ENCODE measurements around the gene CAPRIN2.

- PRO-cap, 3 experiments = no peak in any of the 3 experiments
- RAMPAGE, long total RNA, 4 experiments = no peak in any of the 4 experiments
- RRBS = no CpG with 5 or more reads among the region's 9 CpGs
These were observed 75.3 kb upstream of the OVCH1 start for GRCh38 chr12:29572519-29573478.

- PRO-cap, 3 experiments = no peak in any of the 3 experiments
- RAMPAGE, long total RNA, 4 experiments = no peak in any of the 4 experiments
- RRBS = no CpG with 5 or more reads among the region's 4 CpGs
These were observed 77.1 kb upstream of the OVCH1 start for GRCh38 chr12:29574534-29574968.

DNA sequence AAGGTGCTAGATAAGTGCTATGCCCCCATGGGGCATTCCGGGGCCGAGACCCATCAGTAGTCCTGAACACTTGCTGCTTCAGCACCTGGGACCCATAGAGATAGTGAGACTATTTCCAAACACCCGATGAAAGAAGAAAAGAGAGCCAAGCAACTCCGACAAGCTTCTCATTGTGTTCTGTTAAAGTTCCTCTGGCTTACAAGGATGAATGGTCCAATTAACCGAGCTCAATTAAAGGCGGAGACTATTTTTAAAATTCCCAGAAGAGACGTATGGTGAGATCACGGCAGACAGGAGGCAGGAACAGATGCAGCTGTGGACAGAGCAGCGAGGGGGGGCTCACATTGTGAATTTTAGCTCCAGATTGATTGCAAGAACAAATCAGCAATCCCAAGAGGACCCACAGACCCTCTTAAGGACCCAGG is 142.5 kb upstream of the OVCH1 start:
- PRO-cap, 3 experiments = no peak in any of the 3 experiments
- RAMPAGE, long total RNA, 4 experiments = no peak in any of the 4 experiments
- RRBS = no CpG with 5 or more reads among the region's 9 CpGs

DNA sequence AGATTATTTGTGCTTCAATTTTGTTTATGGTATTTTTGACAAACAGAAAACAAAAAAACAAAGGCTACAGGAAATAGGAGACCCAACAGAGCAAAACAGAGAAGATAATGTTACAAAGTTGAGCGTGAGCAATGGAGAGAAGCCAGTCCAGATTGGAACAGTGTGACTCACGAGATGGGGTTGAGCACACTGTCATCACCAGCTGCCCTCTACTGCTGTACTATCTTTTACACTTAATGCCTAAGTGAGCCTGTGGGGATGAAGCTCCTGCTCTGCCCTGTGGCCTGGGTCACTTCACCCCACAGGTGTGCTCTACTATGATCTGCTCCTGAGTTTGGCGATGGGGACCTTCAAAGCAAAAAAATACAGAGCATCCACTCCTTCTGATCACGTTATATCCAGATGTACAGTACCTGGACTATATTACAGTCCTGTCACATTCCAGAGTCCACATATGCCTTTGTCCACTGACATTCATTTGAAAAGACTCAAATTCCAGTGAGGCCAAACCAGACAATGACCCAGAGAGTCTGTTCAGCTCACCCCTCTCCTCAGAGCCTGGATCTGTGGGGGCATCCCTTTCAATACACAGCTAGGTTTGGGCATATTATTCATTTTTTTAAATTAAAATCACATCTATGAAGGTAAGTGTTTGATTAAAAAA is 4.4 kb downstream of the IPO8 start:
- PRO-cap, 3 experiments = no peak in any of the 3 experiments
- RAMPAGE, long total RNA, 4 experiments = no peak in any of the 4 experiments
- RRBS = no CpG with 5 or more reads among the region's 4 CpGs

DNA sequence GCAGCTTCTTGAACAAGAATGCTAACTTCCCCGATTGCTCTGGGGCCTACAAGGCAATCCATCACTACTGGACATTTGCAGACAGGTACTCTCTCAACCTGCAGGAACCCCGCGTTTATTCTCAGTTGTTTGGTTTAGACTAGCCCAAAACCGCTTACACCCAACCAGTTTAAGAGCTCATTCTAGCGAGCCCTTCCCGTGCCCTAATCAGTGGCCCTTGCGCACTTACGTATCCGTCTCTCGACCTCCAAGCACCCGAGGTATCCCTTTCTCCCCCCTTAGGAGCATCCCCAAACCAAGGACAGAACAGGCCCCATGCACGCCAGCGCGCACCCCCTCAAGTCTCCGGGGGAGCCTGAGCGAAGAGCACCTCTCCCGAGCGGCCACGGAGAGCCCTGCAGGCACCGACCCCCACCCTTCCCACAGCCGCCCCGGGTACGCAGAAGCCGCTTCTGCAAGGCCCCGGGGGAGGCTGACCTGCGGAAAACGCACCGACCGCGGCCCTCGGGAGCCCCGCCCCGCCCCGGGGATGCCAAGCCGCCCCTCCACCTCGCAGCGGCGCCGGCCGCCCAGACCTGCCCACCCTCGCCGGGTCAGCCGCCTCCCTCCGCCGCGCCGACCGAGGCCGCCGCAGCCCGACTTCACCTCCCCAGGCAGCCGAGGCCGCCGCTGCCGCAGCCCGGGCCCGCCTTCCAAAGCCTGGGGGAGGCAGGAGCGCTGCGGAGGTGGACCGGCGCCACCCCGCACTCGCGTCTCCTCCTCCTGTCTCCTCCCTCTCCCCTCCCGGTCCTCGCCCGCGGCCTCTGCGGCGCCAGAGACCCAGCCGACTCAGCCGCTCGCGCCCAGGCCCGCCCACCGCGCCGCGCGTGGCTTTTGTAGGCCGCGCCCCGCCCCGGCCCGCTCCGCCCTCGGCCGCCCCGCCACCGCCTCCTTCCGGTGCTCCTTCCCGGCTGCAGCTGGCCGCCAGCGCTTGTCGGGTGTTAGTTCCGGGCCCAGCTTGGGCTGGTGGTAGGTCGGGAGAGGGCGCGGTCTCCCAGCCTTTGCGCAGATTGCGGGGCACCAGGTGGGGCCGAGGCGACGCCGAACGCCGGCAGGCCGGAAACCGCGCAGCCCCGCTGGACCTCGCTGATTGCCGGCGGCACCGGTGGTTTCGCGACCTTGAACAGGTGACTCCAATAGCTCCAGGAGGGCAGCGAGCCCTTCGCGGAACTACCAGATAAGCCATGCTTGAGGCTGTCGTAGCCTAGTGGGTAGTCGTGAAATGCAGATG is at the start of gene CAPRIN2:
Gene CAPRIN2 (minus strand): TSS at position 846 of the 1,270 bp plus-strand sequence.
- PRO-cap, 3 experiments = peak in 3 of 3 experiments; most common plus-strand start position 983 of the sequence (in 3); most common minus-strand start position 671 of the sequence (in 3)
- RAMPAGE, long total RNA, 4 experiments = start-site peak on the plus strand in 1 of 4 experiments, centred at position 942 of the sequence, 12 reads per replicate; start-site peak on the minus strand in 3 of 4 experiments, centred at positions 665 to 783 of the sequence, 18 to 299 reads per replicate
- RRBS = 1% methylated on average over 78 of the region's 122 CpGs

GRCh38 chr12:31011997-31012500 is 61.6 kb upstream of the DDX11 start:
- PRO-cap, 3 experiments = no peak in any of the 3 experiments
- RAMPAGE, long total RNA, 4 experiments = no peak in any of the 4 experiments
- RRBS = no CpG with 5 or more reads among the region's 7 CpGs

DNA sequence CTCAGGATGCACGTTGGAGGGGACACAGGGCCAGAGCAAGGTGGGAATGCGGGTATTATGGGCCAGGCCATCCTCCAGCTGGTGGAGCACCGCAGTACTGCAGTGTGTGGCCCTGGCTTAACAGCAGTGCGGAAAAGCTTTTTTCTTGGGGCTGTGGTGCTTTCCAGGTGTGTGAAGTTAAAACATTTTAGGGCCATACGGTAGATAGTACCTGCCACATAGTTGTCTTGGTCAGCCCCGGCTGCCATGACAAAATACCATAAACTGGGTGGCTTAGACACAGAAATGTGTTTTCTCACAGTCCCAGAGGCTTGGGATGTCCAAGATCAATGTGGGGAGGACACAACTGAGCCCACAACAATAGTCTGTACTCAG is 938 bp downstream of the DDX11 start:
- PRO-cap, 3 experiments = no peak in any of the 3 experiments
- RAMPAGE, long total RNA, 4 experiments = no peak in any of the 4 experiments
- RRBS = no CpG with 5 or more reads among the region's 6 CpGs

GRCh38 chr12:31116790-31118068 is 43.6 kb downstream of the DDX11 start:
- PRO-cap, 3 experiments = no peak in any of the 3 experiments
- RAMPAGE, long total RNA, 4 experiments = no peak in any of the 4 experiments
- RRBS = 3% methylated on average over 6 of the region's 55 CpGs

- PRO-cap, 3 experiments = no peak in any of the 3 experiments
- RAMPAGE, long total RNA, 4 experiments = no peak in any of the 4 experiments
- RRBS = no CpG with 5 or more reads among the region's 28 CpGs
These were observed 89.7 kb downstream of the DDX11 start for GRCh38 chr12:31163179-31163884.

- PRO-cap, 3 experiments = no peak in any of the 3 experiments
- RAMPAGE, long total RNA, 4 experiments = no peak in any of the 4 experiments
- RRBS = no CpG with 5 or more reads among the region's 10 CpGs
These were observed 28.0 kb upstream of the SINHCAF start for GRCh38 chr12:31353765-31354529.

DNA sequence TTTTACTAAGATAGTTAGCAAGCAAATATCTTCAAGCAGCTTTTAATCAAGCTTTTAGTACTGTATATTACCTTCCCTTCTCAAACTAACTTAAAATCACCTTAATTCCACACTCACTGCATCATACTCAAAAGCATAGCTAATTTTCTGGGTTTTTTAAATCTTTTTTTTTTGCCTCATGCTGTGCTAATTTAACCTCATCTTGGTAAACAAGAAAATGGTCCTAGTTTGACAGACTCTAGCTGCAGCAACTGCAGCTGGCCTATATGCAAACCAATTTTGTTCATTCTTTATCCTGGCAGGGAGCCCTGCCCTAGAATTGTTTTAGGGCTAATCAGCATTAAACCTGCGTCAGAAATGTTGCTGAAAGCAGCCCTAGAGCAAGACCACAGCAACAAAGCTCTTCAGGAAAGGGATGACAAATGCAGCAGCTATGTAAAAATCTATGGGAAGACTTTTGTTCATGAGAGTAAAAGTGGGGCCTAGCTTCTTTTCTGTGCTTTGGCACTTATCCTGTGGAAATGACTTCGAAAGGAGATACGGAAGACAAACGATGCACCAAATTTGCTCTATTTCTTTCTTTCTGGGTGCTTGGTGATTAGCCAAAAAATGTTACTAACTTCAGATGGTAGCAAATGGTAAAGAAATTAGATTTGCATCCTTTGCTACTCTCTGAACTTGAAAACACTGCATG is 72.2 kb downstream of the DENND5B start:
- PRO-cap, 3 experiments = peak in 1 of 3 experiments; most common plus-strand start position 511 of the sequence (in 1); most common minus-strand start position 253 of the sequence (in 1)
- RAMPAGE, long total RNA, 4 experiments = no peak in any of the 4 experiments
- RRBS = no CpG with 5 or more reads among the region's 4 CpGs

GRCh38 chr12:31603399-31604006 is 12.6 kb upstream of the DENND5B start:
- PRO-cap, 3 experiments = no peak in any of the 3 experiments
- RAMPAGE, long total RNA, 4 experiments = no peak in any of the 4 experiments
- RRBS = no CpG with 5 or more reads among the region's 3 CpGs

- PRO-cap, 3 experiments = no peak in any of the 3 experiments
- RAMPAGE, long total RNA, 4 experiments = no peak in any of the 4 experiments
- RRBS = no CpG with 5 or more reads among the region's 2 CpGs
These were observed 27.4 kb downstream of the ETFBKMT start for GRCh38 chr12:31686956-31687306.

DNA sequence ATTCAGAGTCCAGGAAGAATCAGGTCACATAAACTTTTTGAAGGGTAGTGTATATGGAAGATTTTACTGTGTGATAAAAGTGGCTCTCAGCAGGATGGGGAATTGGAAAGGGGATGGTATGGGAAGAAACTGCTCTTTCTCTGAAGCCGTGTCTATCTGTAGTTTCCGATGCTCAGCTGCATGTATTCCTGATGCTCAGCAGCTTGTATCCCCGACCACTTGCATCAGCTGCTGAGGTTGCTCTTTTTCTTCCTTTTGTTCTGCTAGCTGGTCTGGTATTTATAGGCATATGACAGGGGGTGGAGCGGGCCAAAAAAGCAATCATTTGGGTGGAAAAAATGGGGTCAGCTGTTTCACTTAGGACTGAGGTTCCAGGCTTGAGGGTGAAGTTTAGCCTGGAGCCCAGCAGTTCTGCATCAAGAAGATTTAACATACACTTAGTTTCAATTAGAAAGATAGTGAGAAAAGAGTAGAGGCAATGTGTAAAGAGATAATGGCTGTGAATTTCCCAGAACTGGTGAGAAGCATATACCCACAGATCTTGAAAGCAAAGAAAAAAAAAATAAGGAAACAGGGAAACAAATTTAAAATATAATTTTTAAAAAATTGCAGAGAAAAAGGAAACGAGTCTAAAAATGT is 23.6 kb upstream of the AMN1 start:
- PRO-cap, 3 experiments = peak in 1 of 3 experiments; most common plus-strand start position 386 of the sequence (in 1); most common minus-strand start position 178 of the sequence (in 1)
- RAMPAGE, long total RNA, 4 experiments = no peak in any of the 4 experiments
- RRBS = no CpG with 5 or more reads among the region's 5 CpGs

GRCh38 chr12:31890514-31890887 is 68.7 kb upstream of the RESF1 start:
- PRO-cap, 3 experiments = no peak in any of the 3 experiments
- RAMPAGE, long total RNA, 4 experiments = no peak in any of the 4 experiments
- RRBS = no CpG with 5 or more reads among the region's 1 CpG

- PRO-cap, 3 experiments = peak in 3 of 3 experiments; most common plus-strand start chr12:31960313 (in 1); most common minus-strand start chr12:31960082 (in 3)
- RAMPAGE, long total RNA, 4 experiments = no peak in any of the 4 experiments
- RRBS = 1% methylated on average over 7 of the region's 24 CpGs
These were observed 855 bp downstream of the RESF1 start for GRCh38 chr12:31959970-31960570.

- PRO-cap, 3 experiments = no peak in any of the 3 experiments
- RAMPAGE, long total RNA, 4 experiments = no peak in any of the 4 experiments
- RRBS = no CpG with 5 or more reads among the region's 7 CpGs
These were observed 46.5 kb upstream of the YARS2 start for GRCh38 chr12:32802182-32802565.

DNA sequence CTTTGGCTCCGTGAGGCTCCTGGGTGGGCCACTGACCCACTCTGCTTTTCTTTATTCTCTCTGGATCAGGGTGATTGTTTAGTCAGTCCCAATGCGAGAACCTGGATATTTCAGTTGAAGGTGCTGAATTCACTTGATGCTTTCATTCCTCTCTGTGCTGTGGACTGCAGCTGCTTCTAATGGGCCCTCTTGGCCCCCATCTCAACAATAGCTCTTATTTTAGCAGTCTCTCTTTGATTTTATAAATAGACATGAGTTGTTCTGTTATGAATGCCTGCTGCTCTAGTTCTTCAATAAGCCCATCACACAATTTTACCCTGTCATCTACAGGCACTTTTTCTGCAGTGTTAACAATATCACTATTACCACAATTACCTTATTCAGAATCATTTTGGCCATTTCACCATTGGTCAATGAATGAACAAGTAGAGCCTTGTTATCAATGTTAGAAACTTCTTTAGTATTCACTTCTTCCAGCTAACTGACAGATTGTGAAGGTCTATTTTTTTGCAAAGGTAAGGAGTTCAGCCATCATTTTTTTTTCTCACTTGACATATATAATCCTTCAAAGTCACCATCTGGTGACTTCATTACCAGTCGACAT is 54.2 kb upstream of the YARS2 start:
- PRO-cap, 3 experiments = no peak in any of the 3 experiments
- RAMPAGE, long total RNA, 4 experiments = no peak in any of the 4 experiments
- RRBS = no CpG with 5 or more reads among the region's 3 CpGs

- PRO-cap, 3 experiments = no peak in any of the 3 experiments
- RAMPAGE, long total RNA, 4 experiments = no peak in any of the 4 experiments
- RRBS = no CpG with 5 or more reads among the region's 4 CpGs
These were observed 90.6 kb upstream of the PKP2 start for GRCh38 chr12:32987237-32987580.

DNA sequence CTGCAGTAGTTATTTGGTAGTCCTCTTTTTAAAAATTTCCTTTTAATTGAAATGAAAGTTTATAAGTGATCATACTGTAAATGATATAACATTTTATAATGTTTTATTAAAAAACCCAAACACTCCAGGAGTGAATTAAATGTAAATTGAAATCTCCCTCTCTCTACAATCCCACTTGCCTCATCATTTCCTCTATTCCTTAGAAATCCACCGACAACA is 847.7 kb upstream of the ALG10B start:
- PRO-cap, 3 experiments = peak in 1 of 3 experiments; most common plus-strand start position 110 of the sequence (in 1)
- RAMPAGE, long total RNA, 4 experiments = no peak in any of the 4 experiments
- RRBS = no CpG with 5 or more reads among the region's 1 CpG